ENCODE data around the genes MTMR12 and ADAMTS12.

- RRBS, result no CpG with 5 or more reads among the region's 10 CpGs
Measured at GRCh38 chr5:29395680-29396237, 1797.7 kb upstream of the CDH6 start.

- RRBS, result no CpG with 5 or more reads among the region's 2 CpGs
Measured at GRCh38 chr5:32031103-32031326, 143.1 kb downstream of the GOLPH3 start.

- RRBS, result no CpG with 5 or more reads among the region's 3 CpGs
Measured at GRCh38 chr5:32200434-32200816, 26.3 kb upstream of the GOLPH3 start.

DNA sequence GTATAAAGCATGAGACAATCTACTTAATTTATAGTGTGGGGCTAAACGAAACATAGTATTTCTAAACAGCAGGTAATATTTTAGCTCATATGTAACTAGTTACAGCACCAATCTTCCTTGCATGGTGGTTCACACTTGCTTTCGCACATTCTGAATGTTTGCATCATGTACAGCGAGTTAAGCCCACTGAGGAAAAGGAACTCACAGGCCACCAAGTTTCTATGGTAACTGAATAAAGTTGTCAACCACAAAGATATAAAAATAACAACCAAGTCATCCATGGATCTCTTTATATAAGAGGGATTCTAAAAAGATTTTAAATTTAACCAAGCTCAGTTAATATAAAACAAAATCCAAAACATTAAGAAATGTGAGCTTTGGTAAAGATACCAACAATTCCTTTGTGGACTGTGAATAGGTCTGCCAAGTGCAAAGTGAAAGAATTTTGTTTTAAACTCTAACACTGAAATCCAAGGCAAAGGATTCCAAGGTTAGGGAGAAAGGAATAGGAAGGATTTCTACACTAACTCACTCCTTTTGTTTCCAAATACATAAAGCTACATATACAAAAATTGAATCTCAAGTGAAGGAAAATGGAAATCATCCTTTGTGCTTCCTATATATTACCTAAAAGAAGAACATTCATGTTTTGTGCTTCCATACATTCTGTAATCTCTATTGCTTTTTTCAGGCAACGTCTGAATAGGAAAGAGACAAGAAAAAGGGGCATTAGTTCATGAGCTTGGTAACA lies 67.5 kb upstream of the GOLPH3 start:
- RRBS, result no CpG with 5 or more reads among the region's 4 CpGs

- RRBS, result 1% methylated on average over 39 of the region's 91 CpGs
Measured at GRCh38 chr5:32312418-32313229, at the start of gene MTMR12. Gene MTMR12 (minus strand): TSS chr5:32312939.

GRCh38 chr5:32710318-32710934 lies 695 bp upstream of the NPR3 start:
- RRBS, result no CpG with 5 or more reads among the region's 37 CpGs

DNA sequence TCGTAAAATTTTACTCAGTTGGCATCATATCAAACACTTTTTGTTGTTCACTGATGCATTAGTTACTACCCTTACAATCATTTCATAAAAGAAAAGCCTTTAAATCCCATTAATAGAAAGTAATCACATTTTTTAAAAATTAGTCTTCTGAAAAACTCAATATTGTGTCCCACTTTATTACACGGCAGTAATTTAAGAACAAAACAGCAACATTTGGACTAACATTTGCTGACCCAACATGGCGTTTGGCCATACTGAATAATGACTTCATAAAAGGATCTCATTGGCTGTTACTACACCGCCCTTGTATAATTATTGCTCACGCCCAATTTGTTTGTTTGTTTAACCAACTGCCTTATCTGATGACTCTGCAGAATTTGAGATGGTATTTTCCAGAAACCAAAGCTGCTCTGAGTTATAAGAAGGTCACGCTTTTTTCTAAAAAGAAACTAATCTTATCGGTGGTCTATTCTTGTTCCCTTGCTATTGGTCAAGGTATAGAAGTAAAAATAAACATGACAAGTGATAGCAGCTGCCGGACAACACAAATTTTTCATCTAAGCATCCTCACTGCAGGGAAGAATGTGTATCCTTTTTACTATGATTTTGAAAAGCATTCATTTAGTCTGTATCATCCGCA lies 200.2 kb upstream of the TARS1 start:
- RRBS, result no CpG with 5 or more reads among the region's 9 CpGs

DNA sequence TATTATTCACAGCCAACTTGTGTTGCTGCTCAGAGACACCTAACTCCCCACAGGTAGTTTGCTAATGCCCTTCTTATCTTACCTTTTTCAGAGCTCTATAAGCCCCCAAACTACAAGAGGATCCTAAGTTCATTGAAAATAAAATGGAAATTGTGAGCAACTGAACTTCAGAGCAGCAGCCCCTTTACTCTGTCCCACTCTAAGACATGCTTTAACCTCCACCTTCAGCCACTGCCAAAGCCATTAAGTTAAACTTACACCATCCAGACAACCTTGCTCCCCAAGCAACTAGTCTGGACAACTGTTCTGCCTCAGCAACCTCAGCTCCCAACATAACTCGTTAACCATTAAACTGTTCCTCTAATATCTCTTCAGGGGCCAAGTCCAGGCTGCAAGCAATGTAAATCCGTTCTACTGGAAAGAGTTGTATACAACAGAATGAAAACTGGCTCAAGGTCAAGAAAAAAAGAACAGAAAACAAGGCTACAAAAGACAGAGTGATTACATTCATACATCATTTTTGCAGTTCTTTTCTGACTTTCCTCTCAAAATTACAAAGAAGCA lies 131.8 kb upstream of the TARS1 start:
- RRBS, result no CpG with 5 or more reads among the region's 2 CpGs

GRCh38 chr5:33446457-33446656 lies 5.6 kb downstream of the TARS1 start:
- RRBS, result no CpG with 5 or more reads among the region's 1 CpG

DNA sequence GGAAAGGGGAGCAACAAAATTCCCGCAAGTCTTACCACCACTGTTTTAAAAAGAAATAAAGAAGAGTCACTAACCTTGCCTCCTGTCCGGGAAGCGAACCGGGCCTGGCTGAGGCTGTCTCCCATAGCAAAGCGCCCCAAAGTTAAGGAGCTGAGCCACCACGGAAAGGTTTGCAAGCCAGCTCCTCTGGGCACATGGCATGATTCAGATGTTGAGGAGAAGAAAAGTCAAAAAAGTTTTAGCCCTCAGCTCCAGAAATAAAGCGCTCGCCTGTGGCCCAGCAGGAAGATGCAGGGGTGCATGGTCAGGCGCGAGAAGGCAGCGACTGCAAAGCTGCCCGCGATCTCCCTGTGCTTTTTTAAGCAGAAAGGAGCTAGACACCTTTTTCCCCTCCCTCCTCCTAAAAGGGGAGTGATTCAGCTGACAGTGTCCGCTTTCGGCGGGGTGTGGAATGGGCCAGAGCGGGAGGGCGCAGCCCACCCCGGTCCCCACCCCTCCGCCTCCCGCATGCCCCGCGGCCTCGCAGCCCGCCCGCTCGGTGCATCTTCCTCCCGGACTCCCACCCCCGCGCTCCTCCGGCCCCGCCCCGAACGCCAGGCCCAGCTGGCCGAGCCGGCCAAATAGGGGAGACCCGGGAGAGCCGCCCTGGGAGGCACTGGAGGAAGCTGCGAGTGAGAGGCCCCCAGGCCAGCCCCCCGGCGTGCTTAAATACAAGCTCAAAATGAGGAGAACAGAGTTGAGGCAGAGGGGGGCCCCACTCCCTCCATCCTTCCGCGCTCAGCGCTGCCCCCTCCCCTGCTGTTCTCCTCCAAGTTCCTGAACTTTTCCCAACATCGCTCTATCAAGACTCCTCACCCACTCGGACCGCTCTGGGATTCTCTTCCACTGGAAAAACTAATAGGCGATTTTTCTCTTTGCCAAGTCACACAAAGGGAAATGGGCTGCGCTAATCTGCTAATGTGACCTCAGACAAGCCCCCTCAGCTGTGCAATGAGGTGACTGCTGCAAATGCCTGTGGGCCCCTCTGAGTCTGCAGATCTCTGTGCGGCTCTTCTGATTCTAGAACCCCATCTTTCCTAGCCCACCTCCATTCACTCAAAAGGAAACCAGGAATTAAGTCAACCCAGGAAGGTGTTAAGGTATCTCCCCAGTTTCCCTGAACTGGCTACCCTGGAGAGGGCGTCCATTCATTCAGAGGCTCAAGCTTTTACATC lies at the start of gene ADAMTS12:
ADAMTS12 (minus strand) TSS at position 335 of the 1,214 bp plus-strand sequence.
- RRBS, result 1% methylated on average over 21 of the region's 51 CpGs

GRCh38 chr5:34485934-34486528 lies 170.1 kb upstream of the RAI14 start:
- RRBS, result no CpG with 5 or more reads among the region's 10 CpGs

- RRBS, result no CpG with 5 or more reads among the region's 2 CpGs
Measured at GRCh38 chr5:34552166-34552790, 103.8 kb upstream of the RAI14 start.

- RRBS, result no CpG with 5 or more reads among the region's 7 CpGs
Measured at GRCh38 chr5:34620274-34620756, 35.8 kb upstream of the RAI14 start.

DNA sequence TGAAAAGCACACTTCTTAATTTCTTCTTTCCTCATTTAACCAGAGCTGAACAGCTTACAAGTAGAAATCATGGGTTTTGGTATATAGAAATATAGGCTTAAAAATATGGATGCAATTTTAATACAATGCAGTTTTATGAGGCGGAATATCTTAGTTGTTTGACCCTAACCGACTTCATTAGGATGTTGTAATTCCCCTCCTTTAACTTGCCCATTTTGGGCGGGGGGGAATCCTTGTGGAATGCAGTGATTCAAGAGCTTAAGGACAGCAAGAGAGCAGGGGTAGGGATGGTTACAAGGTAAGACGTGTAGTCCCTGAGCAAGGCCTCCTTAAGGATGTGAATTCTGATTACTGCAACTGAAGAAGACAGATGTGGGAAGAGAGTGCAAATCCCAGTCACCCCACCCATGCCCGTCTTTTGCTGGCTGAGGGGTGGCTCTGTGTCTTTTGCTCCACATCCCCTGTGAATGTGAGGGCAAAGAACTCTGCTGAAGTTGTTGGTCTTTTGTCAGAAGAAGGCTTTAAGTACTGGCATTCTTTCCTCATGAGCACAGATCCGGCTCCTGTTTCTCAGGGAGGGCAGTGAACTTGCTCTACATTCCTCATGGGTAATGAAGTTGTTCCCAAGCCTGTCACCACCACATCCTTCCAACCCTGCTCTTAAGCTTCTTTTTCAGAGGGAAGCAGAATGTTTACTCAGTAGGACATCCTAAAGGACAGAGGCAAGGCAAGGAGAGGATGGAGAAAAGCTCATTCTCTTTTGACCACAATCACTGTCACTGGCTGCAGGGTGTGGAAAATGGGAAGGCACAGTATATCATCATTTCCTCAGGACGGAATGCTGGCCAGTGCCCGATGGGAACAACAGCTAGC lies 61.4 kb downstream of the RAI14 start:
- RRBS, result no CpG with 5 or more reads among the region's 8 CpGs

DNA sequence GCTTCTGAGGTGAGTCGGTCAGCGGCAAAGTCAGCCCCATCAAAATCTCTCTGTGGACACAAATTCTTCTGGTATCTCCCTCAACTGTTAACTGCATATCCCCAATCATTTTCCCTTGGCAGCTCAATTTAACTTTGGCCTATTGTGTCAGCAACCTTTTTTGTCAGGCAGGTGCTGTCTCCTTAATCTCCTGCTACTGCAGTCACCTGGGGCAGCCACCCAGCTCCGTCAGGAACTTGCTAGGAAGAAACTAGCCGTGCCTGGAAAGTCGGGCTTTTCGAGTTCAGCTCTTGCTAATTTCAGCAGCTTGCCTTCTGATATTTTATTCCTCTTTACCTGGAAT lies 42.4 kb downstream of the PRLR start:
- RRBS, result no CpG with 5 or more reads among the region's 6 CpGs

DNA sequence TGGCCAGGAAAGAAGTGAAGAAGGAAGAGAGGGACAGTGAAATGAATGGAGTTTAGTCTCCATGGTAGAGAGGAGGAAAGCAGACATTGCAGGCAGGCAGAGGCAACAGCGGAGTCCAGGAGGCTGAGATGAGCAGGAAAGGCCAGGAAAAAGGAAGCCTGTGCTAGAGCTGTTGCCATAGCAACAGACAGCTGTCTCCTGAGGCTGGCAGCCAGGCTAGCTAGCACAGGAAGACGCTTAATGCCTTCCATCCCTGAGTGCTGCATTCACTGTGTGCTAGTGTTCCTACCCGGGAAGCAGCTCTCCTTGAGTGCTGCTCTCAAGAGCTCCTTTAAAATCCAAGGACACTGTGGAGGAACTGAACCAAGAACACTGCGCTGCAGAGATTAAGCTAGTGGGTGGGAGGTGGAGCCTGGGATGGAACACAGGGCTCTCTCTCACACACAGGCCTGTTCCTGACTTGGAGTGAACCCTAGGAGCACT lies 53.5 kb upstream of the IL7R start:
- RRBS, result no CpG with 5 or more reads among the region's 4 CpGs

DNA sequence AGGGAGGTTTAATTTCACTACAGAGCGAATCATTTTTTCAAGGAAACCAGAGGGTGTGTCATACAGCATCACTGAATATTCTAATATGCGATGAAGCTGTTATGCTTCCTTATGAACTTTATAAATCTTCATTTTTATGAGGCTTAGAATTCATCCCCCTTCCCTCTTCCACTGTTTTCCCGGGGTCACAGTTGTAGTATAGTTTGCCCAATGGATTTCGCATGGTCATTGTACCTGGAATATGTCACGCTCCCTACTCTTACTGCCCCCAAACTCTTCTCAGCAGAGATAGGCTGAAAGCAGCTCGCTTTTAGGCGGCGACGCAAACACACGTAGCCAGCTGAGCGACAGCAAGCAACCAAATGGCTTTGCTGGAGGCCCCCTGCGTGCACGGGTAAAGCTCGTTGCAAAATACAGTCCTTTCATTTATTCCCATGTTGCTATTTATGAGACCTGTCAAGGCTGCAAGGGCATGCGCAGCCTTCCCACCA lies 788 bp downstream of the LMBRD2 start:
- RRBS, result no CpG with 5 or more reads among the region's 15 CpGs

DNA sequence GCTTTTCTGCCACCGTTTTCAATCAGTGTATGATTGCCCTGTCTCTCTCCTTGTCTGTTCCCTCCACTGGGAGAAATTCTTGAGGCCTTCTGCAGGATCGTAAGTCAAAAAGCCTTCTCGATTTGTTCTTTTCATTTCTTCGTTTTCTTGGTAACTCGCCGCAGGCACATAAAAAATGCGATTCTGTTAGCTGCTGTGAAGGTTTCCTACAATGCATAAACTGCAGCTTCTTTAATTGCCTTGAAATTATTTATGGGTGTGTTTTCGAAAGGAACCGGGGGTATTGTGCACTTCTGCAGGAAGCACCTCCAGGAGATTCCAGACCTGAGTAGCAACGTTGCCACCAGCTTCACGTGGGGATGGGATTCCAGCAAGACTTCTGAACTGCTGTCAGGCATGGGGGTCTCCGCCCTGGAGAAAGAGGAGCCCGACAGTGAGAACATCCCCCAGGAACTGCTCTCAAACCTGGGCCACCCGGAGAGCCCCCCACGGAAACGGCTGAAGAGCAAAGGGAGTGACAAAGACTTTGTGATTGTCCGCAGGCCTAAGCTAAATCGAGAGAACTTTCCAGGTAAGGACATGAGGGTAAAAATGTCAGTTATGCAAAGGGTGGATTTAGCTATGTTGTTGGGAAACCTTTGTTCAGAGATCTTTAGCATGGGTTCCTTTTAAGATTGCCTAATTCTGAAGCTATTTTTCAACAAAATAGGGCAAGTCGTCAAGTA lies 723 bp downstream of the SKP2 start:
- RRBS, result no CpG with 5 or more reads among the region's 19 CpGs

DNA sequence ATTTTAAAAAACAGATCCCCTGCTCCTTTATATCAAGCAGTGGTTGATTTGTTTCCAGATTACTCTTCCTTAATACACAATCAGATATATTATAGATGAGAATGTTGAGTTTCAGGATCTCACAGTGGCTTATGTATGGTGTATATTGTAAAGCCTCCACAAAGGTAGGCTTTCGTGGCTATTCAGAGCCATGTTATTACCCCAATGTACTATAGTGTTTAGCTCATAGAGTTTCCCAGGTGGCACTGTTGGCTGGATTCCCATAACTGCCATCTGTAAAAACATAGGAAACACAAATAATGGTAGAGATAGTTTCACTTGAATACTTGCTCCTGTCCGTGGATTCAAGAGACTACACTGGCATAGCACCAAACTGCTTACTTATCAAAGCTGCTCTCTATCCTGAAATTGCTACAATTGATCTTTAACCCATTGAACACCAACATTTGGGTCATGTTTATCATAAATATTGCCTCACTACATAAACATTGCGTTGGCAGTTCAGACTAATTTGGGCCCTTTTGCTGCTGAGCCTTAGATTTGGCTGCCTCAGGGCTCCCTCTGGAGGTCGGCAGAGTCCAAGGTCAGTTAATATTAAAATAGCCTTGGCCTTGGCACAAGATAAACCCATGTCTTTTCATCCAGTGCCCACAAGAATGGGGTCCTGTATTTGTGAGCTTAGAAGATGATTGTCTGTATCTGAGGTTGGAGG lies 3.8 kb upstream of the RANBP3L start:
- RRBS, result no CpG with 5 or more reads among the region's 4 CpGs

All from AG09319 (cell line).